Parotid gland (tissue), 1 donor: ENCODE measurements around the gene HDAC2.

DNA sequence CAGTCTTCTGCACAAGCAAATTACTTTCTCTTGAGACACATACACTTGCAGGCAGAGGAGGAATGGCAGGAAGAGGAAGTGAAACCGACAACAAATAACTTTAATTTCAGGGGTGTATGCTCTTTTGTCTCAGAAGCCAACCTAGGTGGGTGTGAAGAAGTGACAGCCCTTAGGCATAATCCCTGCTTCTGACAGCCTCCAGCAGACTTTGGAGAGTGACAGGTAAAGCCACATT lies 118.8 kb upstream of the TRAF3IP2 start:
- PRO-cap: no peak

DNA sequence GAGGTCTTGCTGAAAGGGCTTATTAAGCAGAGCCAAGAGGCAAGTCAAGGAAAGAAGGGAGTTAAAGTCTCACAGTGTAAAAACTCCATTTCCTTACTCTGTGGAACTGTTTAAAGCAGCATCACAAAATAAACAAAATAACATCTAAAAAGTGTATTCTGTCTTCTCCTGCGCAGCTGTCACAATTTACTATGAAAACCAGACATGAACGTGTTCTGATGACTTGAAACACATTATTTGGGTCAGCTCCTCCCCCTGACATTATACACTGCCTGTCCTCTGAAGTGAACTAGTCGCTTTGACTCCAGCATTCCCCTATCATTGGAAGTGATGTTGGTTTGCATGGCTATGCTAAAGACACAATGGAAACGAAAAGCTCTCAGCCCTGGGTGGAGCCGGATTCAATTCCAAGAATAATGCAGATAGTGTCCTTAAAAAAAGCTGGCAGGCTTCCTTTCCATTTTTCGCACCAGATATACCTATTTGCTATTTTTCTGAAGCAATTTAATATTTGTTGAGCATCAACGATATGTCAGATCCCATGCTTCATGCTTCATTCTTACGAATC lies 125.9 kb downstream of the FYN start:
- PRO-cap: no peak

- PRO-cap: no peak
Observed at GRCh38 chr6:111750476-111751102, 122.7 kb downstream of the FYN start.

DNA sequence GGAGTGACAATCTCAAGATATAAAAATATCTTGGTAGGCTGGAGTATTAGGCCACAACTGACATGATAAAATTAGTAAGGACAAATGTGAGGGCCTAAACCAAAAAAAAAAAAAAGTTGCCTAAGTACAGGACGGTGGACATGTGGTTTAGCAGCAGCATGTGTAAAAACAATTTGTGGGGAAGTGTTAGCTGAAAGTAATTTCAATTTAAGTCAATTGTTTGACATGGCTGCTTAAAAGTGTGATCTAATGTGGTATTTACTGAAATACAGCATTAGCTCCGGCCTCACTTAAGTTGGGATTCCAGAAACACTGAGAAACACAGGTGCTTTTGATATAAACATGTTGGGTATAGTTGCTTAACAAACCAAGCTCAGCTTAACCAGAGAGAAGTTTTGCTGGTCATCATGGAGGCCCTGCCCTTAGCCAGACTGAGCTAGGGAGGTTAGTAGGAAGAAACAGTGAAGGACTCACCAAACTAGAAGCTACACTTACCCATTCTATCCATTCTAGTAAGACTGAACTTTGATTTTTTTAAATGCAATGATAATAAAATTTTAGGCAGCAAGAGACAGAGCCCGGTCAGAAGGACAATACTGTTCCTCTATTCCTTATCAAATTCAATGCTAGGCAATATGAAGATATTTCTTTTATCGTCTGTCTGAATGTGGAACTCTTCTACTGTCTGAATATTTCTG lies 119.6 kb downstream of the FYN start:
- PRO-cap: no peak

DNA sequence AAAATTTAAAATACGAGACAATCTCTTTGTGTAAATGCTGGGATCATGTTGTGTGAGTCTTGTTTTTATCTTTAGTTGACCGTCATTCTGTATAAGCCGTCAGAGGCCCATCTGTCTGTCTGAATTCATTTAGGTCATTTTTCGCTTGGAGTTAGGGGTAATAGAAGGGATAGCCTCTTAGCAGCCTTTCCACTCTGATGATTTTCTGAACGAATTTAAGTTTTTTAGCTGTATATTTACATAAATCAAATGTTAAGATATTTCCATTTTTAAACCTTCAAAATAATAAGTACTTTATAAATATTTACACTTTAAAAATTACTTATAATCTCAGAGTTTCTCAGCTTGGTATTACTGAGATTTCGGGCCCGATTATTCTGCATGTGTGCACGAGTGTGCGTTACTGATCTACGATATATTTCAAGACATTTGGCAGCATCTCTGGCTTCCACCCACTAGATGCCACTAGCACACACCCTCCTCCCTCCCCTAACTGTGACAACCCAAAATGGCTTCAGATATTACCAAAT lies 96.1 kb downstream of the FYN start:
- PRO-cap: no peak

GRCh38 chr6:111808418-111808839 lies 64.8 kb downstream of the FYN start:
- PRO-cap: no peak

DNA sequence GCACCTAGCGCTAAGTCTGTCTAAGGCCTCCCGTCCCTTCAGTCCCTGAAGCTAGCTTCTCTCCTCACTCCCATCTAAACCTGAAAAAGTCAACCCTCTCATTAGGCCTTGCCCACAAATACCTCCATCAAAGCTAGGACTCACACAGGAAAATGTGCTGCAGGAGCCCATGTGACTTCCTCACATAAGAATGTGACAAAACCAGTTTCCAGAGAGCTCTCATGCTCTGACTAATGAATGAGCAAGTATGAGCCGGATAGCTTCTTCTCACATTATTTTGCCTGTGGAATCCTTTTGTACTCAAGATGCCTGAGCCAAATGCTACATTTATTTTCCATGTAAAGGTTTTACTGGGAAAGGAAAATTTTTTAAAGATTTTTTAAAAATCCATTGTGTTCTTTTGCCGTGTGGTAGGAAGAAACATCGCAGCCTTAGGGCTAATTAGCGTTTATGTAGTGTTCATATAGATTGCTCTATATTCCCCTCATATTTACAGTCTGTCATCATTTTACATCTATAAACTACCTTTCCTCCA lies 68.7 kb upstream of the CCN6 start:
- PRO-cap: no peak

DNA sequence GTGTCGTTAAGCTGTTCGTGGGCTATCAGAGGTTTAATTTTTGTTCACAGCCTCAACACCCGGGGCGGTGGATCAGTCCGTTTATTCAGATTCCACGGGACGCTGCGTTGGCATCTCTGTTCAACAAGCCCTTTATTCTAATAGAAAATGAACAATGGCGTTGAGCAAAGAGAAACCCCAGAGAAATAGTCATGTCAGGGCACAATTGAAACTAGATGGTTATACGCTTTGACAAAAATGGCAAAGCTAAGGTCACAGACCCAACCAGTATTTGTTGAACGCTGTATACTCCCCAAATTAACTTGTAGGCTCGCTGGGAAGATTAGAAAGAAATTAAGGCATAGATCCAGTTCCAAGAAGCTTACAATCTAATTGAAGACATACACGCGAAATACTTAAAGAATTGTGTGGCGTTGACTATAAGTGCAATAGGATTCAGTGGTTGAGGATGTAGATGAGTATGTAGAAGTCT lies 399 bp downstream of the FAM229B start:
- PRO-cap: no peak

DNA sequence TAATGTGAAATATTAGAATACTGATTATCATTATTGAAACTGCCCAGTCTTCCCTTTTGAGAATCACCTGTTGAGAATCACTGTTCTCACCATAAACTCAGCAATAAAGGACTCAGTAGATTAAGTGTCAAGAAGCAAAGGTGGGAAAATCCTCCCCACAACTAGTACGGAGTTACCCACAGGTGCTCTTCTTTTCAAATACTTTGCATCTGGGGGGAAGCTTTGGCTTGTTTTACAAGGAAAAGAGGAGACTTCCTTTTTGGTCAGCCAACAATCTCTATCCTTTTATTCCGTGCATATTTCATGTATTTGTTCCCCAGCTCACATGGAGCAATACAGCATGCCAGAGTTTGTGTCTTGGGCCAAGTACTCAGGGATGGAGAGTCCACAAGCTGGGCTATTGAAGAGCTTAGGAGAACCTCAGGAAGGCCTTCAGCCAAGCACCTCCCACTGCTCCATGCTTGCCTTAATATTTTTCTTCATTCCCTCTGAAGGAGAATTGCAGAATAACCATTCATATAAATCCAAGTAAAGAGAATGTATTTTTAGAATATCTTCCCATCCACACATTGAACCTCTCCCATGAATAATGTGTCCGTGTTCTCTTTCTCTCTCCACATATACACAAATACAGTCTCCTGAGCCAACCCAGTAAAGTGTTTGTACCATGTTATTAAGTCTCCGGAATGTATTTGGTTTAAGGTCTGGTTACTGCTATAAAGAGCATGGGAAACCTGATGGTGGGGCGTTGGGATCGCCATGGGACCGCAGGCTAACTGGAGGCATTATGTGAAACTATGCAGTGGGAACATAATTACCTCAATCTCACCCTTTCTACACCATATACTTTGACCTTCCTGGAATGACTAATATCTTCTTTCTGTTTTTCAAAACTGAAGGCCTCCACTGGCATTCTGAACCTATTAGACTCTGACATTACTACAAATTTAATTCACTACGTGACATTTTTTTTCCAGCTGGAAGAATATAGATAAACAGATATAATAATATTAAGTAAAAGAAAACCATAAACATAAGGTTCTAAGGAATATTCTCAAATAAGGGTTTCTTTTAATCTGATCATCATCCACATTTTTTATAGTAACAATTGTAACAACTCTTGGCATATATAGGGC lies 3.0 kb downstream of the LAMA4 start:
- PRO-cap: no peak

DNA sequence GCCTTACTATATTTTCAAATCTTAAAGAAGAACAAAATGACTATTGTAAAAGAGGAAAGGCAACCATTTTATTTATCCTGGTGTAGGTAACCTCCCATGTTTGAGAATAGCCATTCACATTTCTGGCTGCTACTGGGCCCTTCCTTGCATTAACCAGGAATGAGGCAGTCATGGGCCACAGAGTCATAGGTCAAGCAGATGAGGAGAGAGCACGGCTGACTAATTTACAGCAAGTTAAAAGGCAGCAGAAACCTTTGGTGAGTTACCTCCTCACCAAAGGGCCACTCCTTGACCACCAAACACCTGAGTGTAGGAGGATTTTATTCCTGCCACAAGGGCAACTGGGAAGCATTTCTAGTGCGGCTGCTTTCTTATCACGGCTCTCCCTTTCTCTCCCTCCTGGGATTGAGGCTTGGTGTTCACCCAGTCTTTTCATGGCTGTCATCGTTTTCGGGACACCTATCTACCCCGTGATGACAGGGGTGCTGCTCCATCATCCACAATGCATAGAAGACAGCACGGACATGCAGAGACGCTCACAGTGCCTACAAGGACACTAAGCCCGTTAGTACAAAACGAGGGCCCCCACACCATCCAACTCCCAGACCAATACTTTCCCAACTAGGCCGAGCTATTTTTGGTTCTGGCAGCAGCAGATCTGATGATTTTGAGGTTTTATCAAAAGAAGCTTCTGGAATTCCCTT lies 4.5 kb upstream of the LAMA4 start:
- PRO-cap: no peak

- PRO-cap: no peak
Observed at GRCh38 chr6:112296297-112296496, 41.8 kb upstream of the LAMA4 start.

DNA sequence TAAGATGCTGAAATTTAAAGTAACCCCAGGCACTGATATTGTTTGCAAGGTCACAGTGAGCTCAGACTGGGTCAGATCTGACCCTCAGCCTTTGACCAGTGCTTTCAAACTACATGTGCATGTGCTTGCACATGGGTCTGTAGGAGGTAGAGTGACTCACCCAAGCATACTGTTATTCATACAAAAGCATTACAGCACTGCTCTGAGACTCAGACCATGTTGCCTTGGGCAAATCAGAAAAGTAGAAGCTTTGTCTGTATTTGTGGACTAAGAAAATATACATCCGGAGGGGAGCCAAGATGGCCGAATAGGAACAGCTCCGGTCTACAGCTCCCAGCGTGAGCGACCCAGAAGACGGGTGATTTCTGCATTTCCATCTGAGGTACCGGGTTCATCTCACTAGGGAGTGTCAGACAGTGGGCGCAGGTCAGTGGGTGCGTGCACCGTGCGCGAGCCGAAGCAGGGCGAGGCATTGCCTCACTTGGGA lies 326.3 kb upstream of the MARCKS start:
- PRO-cap: no peak

DNA sequence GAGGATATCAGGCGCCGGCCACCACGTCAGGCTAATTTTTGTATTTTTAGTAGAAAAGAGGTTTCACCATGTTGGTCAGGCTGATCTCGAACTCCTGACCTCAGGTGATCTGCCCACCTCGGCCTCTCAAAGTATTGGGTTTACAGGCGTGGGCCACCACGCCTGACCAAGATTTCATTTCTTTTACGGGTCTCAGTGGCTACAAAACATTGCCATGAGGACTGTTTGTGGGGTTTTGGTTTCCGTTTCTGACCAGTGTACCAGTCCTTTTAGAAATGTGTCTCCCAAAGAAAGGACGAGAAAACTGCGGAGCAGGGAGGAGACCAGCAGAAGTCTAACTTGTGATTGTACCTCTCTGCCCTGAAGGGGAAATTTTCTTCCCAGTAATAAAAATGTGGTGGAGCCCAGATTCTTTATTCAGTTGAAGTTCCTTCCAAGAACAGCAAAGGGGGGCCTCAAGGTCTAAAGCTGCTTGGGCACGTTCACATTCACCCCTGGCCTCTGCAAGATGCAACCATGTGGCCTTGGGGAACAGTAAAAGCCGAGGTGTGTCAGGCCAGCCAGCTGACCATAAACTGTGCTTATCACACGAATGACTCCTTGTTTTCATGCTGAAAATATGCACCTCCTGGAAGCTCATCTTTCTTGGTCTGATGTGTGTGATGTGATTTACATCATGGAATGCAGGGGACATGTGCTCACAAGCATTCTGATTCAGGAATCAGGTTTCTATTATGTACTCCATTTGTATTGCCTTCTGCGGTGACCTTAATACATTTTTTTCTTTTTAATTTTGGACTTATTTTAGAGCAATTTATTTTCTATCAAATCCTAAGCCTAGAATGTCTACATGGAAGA lies 211.7 kb upstream of the MARCKS start:
- PRO-cap: no peak

- PRO-cap: no peak
Observed at GRCh38 chr6:113649181-113649638, 207.9 kb upstream of the MARCKS start.

GRCh38 chr6:113651068-113651580 lies 206.0 kb upstream of the MARCKS start:
- PRO-cap: no peak

- PRO-cap: no peak
Observed at GRCh38 chr6:113732464-113733067, 124.6 kb upstream of the MARCKS start.

DNA sequence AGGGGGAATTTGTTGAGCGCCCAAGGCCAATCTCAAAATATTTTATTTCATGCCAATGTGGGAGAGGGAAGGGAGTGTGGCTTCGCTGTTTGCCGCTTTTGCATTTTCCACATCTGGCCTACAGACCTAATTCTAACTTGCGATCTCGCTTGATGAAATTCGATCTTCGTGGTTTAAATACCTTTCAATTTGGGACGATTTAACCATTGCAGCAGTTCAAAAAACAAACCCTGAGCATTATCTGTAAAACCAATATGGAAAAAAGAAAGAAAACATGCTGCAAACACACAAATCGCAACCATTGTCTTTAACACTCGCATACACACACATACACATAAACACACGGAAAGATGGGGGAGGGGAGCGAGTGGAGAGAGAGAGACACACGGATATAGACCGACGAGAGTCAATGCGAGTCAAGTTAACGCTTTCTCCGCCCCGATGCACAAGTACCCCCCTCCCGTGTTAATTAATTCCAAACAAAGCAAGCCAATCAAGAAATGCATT lies 476 bp upstream of the MARCKS start:
- PRO-cap: no peak

GRCh38 chr6:113970748-113971739 lies at the start of gene HDAC2:
TSS of gene HDAC2 (minus strand) at chr6:113971148.
- PRO-cap: unidirectional peak, minus-strand start at chr6:113971137

DNA sequence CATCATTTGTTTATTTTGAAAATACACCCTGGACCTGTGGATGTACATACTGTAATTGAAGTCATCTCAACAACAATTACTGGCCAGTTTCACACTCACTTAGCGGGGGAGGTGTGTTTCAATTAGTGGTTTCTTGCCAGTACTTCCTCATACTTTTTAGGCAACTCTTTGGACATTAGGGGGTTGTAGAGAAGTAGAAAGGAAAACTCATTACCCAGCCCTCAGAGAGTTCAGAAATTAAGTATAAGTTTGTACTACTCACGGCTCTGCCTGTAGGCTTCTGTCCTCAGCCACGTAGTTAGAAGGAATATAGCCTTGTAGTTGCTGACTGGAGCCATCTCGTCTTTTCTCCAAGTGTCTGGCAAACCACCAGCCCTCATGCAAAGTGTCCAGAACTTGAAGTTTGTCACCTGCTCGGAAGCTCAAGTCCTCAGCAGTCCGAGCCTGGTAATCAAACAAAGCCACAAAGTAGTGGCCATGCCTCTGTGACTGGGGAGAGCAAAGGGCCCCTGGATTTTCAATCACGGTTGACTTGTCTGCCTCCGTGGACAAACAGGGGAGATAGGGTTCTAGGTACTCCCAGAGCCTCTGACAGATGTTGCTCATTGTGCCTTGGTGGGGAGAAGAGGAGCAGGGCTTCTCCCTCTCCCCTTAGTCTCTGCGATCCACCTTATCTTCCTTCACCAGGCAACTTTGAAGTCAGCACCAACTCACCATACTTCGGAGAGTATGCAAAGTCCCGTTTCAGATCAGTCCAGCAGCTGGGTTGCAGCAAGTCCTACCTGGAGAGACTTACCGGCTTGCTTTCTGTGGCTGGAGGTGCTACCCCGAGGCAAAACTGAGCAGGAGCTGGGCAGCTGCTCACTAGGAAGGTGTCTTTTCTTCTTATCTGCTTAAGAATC lies 734 bp downstream of the FRK start:
- PRO-cap: no peak

GRCh38 chr6:116156064-116156667 lies 30.2 kb upstream of the COL10A1 start:
- PRO-cap: no peak